Retinal pigment epithelial cell (primary cell): ENCODE results near the gene NACA2.

GRCh38 chr17:60291714-60293183, 99.7 kb downstream of the USP32 start:
- RRBS, result no CpG with 5 or more reads among the region's 2 CpGs

GRCh38 chr17:60391558-60391851, 428 bp downstream of the USP32 start:
- RRBS, result under 1% methylated on average over 6 of the region's 19 CpGs

- RRBS, result no CpG with 5 or more reads among the region's 2 CpGs
These were observed 271.9 kb upstream of the TBX2 start for GRCh38 chr17:61127649-61128266.

DNA sequence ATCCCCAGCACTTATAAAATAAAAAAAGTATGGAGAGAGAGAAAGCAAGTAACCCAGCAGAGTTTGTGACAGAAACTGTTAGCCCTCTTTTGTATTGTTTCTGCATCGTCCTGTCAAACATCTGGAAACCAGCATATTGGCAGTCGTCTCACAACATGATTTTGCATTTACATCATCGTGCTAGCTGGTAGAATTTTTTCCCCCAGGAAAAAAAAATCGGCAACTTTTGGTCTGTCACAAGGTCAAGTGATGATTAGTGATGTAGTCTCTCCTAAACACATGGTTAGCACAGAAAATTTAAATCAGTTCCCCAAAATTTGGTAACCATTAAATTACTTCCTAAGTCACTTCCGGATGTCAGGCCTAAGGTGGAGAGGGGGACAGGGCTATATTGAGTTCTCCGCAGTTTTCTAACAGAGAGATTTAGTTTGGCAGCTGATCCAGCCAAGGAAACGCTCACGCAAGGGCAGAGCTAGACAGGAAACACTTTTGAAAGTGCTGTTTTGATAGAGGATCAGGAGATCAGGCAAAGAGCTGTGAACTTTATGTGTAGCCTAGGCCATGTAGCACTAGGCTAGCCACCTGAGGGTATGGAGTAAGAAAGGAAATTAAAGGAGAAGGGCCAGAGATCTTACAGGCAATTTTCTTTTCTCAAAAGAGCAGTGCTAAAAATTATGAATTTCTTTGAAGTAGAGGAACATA, 270.9 kb upstream of the TBX2 start:
- RRBS, result no CpG with 5 or more reads among the region's 8 CpGs

GRCh38 chr17:61139162-61139730, 260.4 kb upstream of the TBX2 start:
- RRBS, result no CpG with 5 or more reads among the region's 6 CpGs

GRCh38 chr17:61251965-61252582, 147.6 kb upstream of the TBX2 start:
- RRBS, result no CpG with 5 or more reads among the region's 9 CpGs

DNA sequence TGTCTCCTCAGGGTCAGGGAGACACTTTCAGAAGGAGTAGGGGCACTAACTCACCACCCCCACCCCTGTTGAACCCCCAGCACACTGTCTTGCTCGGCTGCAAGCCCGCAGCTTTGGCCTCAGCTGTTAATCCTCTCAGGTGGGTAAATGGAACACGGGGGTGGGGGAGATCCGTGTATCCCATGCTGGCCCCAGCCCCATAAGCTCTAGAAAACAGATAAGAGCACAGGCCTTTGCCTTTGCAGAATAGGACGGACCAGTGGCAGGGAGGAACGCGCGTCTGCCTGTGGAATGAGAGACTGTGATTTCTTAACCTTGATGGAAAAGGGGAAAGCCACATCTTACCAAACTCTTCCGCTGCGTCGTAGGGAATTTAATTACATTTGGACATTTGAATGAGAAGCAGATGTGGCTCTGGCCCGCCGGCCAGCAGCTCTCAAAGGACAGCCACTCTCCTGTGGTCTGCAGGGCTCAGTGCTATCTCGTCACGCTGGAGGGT, 16.2 kb upstream of the TBX2 start:
- RRBS, result no CpG with 5 or more reads among the region's 15 CpGs

- RRBS, result no CpG with 5 or more reads among the region's 5 CpGs
These were observed 4.6 kb upstream of the TBX2 start for GRCh38 chr17:61395018-61395556.

DNA sequence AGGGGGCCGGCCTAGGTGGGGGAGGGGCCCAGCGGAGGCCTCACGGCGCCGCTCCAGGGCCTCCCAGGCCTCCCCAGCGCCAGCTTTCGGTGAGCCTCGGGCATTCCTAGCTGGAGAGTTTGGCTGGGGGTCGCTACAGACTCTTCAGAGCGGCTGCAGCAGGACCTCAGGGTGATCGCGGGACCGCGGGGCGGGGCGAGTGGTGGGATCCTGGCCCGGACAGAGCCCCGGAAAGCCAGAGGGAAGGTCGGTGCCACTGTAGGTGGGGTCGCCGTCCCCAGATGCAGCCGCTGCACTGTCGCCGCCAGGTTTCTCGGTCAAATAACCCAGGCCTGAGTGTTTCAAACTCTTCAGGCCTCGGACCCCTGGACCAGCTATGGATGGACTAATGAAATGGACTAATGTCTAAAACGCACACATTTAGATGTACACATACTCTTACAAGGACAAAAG, 2.2 kb upstream of the TBX2 start:
- RRBS, result 5% methylated on average over 1 of the region's 27 CpGs

- RRBS, result no CpG with 5 or more reads among the region's 18 CpGs
These were observed at the start of gene NACA2 for GRCh38 chr17:61591059-61591589. TSS of gene NACA2 (minus strand) at chr17:61591219.

GRCh38 chr17:61911343-61911951, 16.3 kb downstream of the INTS2 start:
- RRBS, result no CpG with 5 or more reads among the region's 4 CpGs

DNA sequence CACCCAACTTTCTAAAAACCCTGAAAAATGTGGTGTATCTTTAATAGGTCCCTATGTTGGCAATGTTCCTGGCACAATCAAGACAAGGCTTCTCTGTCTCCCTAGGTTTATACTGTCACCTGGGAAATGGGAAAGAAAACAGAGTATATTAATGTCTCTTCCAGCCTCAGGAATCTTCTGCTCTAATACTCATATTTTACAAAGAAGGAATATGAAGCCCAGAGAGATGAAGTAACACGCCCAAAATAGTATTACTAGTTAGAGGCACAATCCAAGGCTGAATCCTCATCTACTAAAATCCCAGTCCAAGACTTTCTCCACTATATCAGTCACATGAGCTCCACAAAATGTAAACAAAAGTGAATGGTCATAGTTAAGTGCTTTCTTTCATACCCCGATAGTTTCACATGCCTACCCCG, 1.1 kb downstream of the INTS2 start:
- RRBS, result no CpG with 5 or more reads among the region's 3 CpGs

- RRBS, result no CpG with 5 or more reads among the region's 3 CpGs
These were observed 1.1 kb downstream of the MED13 start for GRCh38 chr17:62063967-62064299.

GRCh38 chr17:62076997-62077509, 12.0 kb upstream of the MED13 start:
- RRBS, result no CpG with 5 or more reads among the region's 7 CpGs

- RRBS, result no CpG with 5 or more reads among the region's 3 CpGs
These were observed 24.5 kb upstream of the TLK2 start for GRCh38 chr17:62454146-62454448.

GRCh38 chr17:62564684-62565185, 62.7 kb upstream of the MRC2 start:
- RRBS, result no CpG with 5 or more reads among the region's 6 CpGs

- RRBS, result 82% methylated on average over 7 of the region's 42 CpGs
These were observed 53.2 kb downstream of the MRC2 start for GRCh38 chr17:62680520-62681305.

GRCh38 chr17:62688205-62688944, 60.9 kb downstream of the MRC2 start:
- RRBS, result no CpG with 5 or more reads among the region's 11 CpGs

DNA sequence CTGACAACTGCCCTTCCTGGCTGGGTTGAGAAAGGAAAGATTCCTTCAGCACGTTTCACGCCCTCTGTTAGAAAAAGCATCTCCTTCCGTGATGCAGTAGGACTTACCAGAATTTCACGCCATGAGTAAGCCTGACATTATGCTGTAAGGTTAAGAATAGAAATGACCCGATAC, 17.6 kb downstream of the MARCHF10 start:
- RRBS, result no CpG with 5 or more reads among the region's 5 CpGs